Measurements from ENCODE around the genes VWC2 and FIGNL1.

- RRBS: no CpG with 5 or more reads among the region's 14 CpGs
These were observed 20.7 kb upstream of the HUS1 start for GRCh38 chr7:47999977-48000558.

DNA sequence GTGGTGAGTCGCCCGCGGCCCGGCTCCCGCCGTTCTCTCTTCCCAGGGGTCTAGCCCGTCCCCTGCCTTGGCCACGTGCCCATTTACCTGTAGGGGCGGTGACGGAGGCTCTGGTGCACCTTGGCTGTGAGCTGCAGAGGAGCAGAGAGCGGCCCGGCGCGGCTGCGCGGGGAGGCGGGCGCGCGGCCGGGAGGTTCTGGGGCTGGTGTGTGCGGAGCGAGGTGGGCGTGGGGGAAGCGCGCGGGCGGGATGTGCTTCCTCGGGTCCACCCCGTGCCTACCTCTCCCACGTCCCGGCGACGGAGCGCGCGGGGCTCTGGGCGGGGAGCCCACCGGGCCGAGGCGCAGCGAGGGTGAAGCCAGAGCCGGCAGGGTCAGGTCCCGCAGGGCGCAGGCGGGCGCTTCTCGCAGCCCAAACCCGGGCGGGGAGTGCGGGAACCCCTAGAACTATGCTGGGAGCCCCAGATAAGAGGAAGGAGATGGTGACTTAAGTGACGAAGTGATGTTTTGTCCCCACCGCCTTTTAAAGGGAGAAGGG, 419 bp downstream of the UPP1 start:
- RRBS: 3% methylated on average over 19 of the region's 53 CpGs

GRCh38 chr7:48090587-48090936, 1.5 kb downstream of the UPP1 start:
- RRBS: no CpG with 5 or more reads among the region's 7 CpGs

DNA sequence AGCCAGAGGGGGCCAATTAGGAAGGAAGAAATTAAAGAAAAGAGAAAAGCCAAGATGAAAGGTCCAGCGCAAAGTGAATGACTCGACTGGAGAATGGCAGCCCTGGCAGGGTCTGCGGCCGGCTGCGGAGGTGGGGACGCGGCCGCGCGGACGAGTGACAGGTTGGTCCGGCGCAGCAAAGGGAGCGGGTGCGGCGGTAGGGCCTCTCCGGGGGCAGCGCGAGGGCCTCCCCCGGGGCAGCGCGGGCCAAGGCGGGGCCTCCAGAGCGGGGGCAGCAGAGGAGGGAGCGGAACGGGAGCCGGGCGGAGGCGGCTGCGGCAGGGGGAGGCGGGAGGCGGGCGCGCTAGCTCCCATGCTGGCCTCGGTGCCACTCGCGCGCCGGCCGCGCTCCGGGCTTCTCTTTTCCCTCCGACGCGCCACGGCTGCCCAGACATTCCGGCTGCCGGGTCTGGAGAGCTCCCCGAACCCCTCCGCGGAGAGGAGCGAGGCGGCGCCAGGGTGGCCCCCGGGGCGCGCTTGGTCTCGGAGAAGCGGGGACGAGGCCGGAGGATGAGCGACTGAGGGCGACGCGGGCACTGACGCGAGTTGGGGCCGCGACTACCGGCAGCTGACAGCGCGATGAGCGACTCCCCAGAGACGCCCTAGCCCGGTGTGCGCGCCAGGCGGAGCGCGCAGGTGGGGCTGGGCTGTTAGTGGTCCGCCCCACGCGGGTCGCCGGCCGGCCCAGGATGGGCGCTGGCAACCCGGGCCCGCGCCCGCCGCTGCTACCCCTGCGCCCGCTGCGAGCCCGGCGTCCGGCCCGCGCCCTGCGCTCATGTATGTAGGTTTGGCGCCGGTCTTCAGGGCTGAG, at the start of gene VWC2:
TSS of gene VWC2 (plus strand) at position 341 of the 850 bp plus-strand sequence.
- RRBS: 7% methylated on average over 76 of the region's 103 CpGs

DNA sequence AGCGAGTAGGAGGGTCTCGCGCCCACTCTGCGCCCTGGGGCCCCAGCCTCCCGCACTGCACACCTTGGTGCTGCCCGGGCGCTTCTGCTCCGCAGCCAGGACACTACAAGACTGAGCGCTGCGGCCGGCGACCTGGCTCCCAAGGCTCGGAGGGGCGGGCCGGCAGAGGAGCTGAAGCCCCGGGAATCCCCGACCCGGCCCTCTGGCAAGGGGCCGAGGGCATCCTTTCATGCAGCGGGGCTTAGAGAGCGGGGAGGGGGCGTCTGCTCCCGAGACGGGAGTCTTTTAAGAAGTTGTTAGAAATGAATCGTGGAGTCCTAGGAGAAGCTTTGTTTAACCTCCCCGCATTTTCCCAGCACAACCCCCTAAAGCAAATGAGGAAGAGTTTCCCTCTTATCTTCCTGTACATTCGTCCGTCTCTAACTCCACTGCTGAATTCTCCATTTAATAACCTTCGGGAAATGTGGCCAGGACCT, 1.1 kb downstream of the VWC2 start:
- RRBS: 5% methylated on average over 13 of the region's 29 CpGs

- RRBS: 2% methylated on average over 4 of the region's 52 CpGs
These were observed at the start of gene FIGNL1 for GRCh38 chr7:50450170-50450660. Gene FIGNL1 (minus strand): TSS chr7:50450350.

GRCh38 chr7:50627604-50628712, 62.8 kb upstream of the DDC start:
- RRBS: 63% methylated on average over 6 of the region's 32 CpGs

GRCh38 chr7:50659910-50660616, 94.9 kb upstream of the DDC start:
- RRBS: no CpG with 5 or more reads among the region's 23 CpGs

GRCh38 chr7:50712568-50712898, 70.2 kb downstream of the GRB10 start:
- RRBS: no CpG with 5 or more reads among the region's 1 CpG

DNA sequence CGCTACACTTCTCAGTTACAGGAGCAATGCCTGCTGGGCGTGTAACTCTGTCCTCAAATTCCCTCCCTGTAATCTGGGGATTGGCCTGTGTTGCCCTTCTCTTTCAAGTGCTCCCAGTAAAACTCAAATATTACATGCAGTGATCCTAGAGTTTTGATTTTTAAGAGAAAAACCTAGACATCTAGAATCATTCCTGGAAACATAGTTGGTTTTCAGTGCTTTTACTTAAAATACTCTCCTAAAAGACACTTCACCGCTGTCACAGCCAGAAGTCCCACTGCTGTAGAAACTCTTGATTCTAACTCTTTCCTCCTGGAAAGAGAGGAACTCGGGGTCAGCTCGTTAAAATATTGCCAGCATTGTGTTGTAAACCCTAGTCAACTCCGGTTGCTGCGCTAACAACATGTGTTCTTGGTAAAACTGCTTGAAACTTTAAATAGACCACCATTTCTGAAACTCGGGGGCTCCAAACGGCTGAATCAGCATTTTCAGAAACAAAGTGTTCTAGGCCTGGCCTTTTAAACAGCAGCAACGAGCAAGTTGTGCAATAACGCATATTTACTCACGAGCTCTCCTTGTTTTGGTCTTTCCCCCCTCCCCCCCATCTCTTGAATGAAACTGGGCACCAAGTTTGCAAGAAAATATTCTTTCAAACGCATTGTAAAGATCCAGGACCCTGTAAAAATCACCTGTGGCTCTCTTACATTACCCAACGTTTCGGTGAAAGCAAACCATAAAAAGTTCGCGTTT, 9.1 kb upstream of the GRB10 start:
- RRBS: no CpG with 5 or more reads among the region's 17 CpGs

DNA sequence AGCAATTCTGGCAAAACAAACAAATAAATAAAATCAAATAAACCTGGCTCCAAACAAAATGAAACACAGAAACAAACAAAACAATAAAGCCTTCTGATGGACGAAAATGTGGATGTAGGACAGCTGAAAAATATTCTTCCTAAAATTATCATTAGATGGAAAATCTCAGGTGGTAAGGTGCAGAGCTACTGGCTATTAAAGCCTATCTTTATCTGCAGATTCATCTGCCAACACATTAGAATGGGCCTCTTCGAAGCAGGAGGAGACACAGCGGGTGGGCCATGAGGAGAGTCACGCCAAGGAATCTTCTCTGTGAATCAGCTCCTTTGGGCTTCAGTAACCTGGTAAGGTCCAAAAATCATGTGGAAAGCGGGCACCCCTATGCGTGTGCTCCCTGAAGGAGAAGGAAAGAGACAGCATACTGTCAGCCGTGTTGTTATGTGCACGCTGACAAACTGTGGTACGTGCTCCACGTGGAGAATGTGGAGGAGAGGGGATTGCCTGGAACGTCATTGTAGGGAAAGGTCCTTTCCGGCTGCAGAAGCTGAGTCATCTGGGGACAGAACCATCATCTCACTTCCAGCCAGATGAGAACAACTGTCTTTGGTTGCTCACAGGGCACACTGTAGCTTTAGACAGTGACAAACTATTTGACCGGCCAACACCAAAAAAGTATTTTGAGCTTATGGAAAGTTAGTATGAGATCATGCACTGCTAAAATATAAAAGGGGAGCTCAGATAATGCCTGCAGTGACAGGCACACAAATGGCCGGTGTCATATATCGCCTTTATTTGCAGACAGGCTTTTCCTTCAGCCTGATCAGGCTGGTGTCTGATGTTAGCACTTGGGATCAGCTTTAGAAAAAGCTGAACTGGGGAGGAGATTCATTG, 38.7 kb upstream of the GRB10 start:
- RRBS: 95% methylated on average over 2 of the region's 15 CpGs

GRCh38 chr7:50839010-50839616, 56.4 kb upstream of the GRB10 start:
- RRBS: no CpG with 5 or more reads among the region's 9 CpGs

DNA sequence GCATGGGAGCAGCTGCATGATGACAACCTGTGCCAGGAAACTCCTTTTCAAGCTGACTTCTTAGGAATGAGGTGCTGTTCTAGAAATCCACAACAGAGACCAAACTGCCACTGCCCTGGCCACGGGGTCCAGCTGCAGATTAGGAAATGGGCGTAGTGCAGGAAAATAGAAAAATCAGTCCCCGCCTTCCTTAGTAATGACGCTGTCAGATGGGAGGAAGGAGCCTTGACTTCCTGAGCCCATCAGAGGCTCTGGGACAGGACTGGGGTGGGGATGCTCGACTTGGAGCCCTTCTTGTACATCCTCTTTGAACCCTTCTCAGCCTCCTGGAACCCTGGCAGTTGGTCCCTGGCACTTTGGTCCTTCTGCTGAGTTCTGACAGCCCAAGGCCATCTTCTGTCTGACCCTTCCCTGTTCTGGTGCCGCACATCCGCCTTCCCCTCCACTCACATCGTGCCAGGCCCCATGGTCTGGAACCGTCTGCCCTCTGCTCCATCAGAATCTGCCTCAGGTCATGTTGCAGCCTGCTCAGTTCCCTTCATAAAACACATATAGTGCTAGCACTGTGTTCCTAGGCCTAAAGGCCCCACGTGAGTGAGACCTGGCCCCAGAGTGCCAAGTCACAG, 228.0 kb upstream of the GRB10 start:
- RRBS: no CpG with 5 or more reads among the region's 10 CpGs

GRCh38 chr7:51241796-51242143, 74.8 kb downstream of the COBL start:
- RRBS: no CpG with 5 or more reads among the region's 3 CpGs

DNA sequence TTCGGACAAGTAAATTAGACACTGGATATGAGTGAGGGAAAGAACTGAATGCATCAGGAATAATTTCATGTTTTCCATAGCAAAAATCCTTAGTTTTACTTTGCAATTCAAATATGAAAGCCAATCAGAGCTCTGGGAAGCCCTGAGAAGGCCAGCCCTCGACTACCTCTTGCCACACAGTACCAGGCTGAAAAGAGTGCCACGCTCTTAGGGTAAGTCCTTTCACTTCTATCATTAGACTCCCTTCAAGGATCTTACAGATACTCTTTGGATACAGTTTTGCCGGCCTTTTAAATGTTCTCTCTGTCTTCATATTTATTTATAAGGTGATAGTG, 1.9 kb downstream of the COBL start:
- RRBS: no CpG with 5 or more reads among the region's 4 CpGs

- RRBS: no CpG with 5 or more reads among the region's 5 CpGs
These were observed 23.8 kb upstream of the COBL start for GRCh38 chr7:51340403-51340840.

DNA sequence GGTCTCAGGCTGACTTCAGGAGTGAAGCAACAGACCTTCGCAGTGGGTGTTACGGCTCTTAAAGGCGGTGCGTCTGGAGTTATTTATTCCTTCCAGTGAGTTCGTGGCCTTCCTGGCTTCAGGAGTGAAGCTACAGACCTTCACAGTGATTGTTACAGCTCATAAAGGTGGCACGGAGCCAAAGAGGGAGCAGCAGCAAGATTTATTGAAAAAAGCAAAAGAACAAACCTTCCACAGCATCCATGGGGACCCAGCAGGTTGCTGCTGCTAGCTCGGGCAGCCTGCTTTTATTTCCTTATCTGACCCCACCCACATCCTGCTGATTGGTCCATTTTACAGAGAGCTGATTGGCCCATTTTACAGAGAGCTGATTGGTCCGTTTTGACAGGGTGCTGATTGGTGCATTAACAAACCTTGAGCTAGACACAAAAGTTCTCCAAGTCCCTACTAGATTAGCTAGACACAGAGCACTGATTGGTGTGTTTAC, 605.0 kb upstream of the POM121L12 start:
- RRBS: no CpG with 5 or more reads among the region's 8 CpGs

GRCh38 chr7:52860535-52860890, 174.9 kb upstream of the POM121L12 start:
- RRBS: no CpG with 5 or more reads among the region's 2 CpGs

GRCh38 chr7:54832763-54833495, 73.9 kb upstream of the SEC61G start:
- RRBS: no CpG with 5 or more reads among the region's 43 CpGs

GRCh38 chr7:55143196-55143638, 124.4 kb downstream of the EGFR start:
- RRBS: no CpG with 5 or more reads among the region's 10 CpGs

Data from GM12891 (cell line).